Subcutaneous adipose tissue (tissue), 3 donors: ENCODE results near the gene USP40.

- PRO-cap: no peak
- RAMPAGE, long total RNA, 3 experiments: start-site peak on the plus strand in 1 of 3 experiments, at chr2:233457254-233457462 at its widest, 8 reads per replicate
Measured at GRCh38 chr2:233456961-233457990, 103.0 kb downstream of the DGKD start.

GRCh38 chr2:233481491-233482328 is 84.9 kb downstream of the USP40 start:
- PRO-cap: no peak
- RAMPAGE, long total RNA, 3 experiments: no peak in any of the 3 experiments

DNA sequence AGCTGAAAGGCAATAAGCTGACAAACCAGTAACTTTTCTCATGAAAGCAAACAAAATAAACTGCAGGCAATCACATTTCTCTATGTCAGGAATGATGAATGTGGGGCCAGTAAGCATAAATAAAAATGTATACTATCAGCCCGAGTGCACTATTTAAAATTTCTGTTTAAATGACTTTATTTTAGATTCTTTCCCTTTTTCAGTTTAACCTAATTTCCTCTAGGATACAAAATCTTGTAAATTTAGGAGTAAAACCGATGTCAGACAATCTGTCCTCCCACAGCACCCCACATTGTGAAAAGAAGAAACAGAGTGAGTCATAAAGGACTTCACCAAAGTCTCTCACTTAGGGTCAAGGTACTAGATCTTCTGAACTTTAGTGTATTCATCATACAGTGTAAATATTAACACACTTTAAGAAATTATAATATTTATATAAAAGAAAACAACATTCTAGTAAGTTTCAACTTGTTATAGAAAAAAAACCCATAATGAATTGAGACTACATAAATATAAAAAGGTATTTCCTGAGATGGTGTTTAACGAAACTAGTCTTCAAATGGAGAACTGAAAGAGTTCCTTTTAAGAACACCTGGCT is 46.5 kb downstream of the USP40 start:
- PRO-cap: no peak
- RAMPAGE, long total RNA, 3 experiments: no peak in any of the 3 experiments

- PRO-cap: bidirectional peak, plus-strand start at chr2:233566877, minus-strand start at chr2:233566782
- RAMPAGE, long total RNA, 3 experiments: start-site peak on the minus strand in 2 of 3 experiments, at chr2:233566720-233566787 at its widest, 148 to 175 reads per replicate
Measured at GRCh38 chr2:233565938-233567114, at the start of gene USP40. USP40 (minus strand) TSS chr2:233566782.

GRCh38 chr2:233674333-233674625 is 2.6 kb downstream of the UGT1A9 start:
- PRO-cap: no peak
- RAMPAGE, long total RNA, 3 experiments: no peak in any of the 3 experiments

GRCh38 chr2:233981809-233982393 is 64.7 kb downstream of the TRPM8 start:
- PRO-cap: no peak
- RAMPAGE, long total RNA, 3 experiments: no peak in any of the 3 experiments

DNA sequence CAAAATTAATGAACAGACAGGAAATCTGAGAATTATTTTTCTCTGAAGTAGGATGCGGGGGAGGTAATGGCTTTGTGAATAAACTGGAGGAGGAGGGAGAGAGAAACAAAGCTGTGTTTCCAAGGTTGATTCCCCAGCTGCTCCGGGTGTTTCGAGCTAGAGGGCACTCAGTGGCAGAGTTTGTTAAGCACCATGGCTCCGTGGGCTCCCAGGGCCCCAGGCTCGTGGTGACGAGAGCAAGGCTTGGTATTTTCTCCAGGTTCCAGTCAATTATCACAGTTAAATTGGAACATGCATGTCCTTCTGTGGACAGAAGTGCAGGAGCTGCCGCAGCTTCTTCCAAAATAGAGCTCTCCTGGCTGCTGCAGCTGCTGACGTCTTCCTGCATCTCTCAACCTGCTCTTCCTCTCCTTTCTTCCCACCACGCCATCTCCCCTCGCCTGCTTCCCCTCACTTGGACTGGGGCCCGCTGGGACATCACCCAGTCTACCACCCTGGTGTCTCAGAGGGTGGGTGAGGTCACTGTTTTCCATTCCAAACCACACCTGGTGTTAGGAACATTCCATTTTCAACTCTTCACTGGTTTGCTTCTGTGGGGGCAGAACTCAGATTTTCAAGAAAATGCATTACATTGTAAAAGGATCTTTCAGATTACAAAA is 41.3 kb downstream of the SPP2 start:
- PRO-cap: no peak
- RAMPAGE, long total RNA, 3 experiments: no peak in any of the 3 experiments

DNA sequence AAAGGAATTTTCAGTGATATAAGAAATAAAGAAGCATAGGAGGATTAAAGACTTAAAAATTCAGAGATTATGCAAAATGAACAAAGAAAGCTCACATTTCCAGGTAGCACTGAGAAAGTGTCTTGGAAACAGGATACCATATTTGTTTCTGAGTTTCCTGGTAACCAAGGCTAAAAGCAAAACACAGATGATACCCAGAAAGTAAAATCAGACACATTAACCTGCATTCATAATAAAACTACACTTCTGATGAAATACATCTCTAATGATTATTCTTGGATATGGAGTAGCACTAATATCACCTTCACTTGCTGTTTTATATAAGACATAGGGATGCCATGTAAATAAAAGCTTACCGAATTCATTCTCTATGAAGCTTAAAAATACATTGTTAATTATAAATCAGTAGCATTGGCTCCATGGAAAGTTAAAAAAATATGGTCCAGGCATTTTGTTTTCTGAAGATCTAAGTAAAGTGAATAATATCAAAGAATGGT is 173.7 kb downstream of the ARL4C start:
- PRO-cap: no peak
- RAMPAGE, long total RNA, 3 experiments: no peak in any of the 3 experiments

GRCh38 chr2:234372929-234373404 is 123.9 kb downstream of the ARL4C start:
- PRO-cap: no peak
- RAMPAGE, long total RNA, 3 experiments: no peak in any of the 3 experiments

DNA sequence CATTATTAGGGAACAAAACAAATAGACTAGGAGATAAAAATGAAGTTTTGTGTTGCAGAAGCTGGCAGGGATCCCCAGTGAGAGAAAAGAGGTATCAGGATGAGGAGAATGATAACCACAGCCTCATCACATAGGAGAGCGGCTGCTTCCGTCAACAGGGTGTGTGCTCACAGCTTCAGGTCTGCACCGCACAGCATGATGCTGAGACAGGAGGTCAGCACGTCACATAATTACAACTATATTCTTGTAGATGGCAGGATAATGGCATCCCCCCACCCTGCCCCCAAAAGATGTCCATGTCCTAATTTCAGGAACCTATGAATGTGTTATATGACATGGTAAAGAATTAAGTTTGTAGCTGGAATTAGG is 74.0 kb downstream of the ARL4C start:
- PRO-cap: no peak
- RAMPAGE, long total RNA, 3 experiments: no peak in any of the 3 experiments

- PRO-cap: no peak
- RAMPAGE, long total RNA, 3 experiments: no peak in any of the 3 experiments
Measured at GRCh38 chr2:234446811-234447289, 50.0 kb downstream of the ARL4C start.

GRCh38 chr2:234462009-234462288 is 34.9 kb downstream of the ARL4C start:
- PRO-cap: no peak
- RAMPAGE, long total RNA, 3 experiments: no peak in any of the 3 experiments

DNA sequence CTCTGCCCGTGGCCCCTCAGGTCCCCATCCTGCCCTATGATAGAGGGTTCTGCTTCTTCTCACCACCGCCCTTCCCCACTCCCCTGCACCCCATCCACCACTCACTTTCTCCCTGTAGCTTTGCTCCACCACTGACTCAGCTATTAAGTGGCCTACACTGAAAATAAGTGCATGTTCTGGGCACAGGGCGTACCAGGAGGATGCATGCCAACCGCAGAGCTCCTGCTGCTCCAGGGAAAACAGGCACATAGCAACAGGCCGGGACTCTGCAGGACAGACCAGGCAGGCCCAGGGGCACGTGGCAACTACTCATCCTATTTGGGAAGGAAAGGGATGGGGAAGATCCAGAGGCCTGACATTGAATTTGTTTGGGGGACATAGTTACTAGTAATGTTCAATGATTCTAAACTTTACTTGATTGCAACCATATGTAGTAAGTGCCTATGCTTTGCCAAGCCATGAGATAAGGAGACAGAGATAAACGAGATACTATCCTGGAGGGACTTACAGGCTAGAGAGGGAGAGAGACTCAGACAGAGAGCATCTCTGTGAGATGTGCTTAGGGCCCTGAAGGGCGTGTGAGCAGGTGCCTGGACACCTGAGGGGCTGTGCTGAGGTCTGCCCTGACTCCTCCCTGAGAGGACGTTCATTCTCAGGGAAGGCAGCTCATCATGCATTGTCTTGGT is 28.3 kb downstream of the ARL4C start:
- PRO-cap: no peak
- RAMPAGE, long total RNA, 3 experiments: no peak in any of the 3 experiments

DNA sequence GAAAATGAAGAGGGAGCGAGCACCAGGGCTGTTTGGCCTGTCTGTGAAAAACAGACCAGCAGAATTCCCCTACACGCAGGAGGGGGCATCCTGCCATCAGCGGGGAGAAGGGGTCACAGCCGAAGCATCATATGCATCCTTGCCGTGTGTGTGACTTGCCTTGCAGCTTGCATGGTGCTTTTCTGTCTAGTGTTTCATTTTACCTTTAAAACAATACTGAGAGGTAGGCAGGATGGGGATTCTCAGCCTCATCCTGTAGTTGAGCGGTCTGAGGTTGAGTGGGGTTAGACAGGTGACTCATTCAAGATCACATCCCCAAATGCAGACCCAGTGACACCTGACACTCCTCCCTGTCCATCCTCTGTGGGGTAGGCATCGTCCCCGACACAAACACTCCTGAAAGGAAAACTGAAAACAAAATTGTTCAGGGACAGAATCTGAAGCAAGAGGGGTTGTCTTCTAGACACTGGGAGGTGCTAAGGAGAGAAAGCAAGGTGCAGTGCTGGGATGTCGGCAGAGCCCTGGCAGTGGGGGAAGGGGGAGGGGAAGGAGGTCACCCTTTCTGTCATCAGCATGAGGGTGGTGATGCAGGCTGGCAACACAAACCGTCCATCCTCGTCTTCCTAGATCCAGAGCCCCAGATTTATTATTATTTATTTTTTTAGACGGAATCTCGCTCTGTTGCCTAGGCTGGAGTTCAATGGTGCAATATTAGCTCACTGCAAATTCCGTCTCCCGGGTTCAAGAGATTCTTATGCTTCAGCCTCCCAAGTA is 7.8 kb downstream of the ARL4C start:
- PRO-cap: no peak
- RAMPAGE, long total RNA, 3 experiments: no peak in any of the 3 experiments

GRCh38 chr2:234494181-234494562 is 2.7 kb downstream of the ARL4C start:
- PRO-cap: no peak
- RAMPAGE, long total RNA, 3 experiments: no peak in any of the 3 experiments

- PRO-cap: no peak
- RAMPAGE, long total RNA, 3 experiments: no peak in any of the 3 experiments
Measured at GRCh38 chr2:234881637-234882250, 70.1 kb upstream of the SH3BP4 start.

DNA sequence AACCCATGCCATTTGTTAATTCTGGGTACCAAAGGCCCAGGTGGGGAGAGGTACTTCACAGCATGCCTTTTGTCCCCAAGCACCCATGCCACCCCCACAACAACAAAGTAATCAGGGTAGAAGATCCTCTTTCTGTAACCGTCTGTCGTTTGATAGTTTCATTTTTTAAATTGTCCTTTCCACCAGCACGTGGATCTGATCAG is 2.3 kb downstream of the SH3BP4 start:
- PRO-cap: no peak
- RAMPAGE, long total RNA, 3 experiments: no peak in any of the 3 experiments

- PRO-cap: no peak
- RAMPAGE, long total RNA, 3 experiments: no peak in any of the 3 experiments
Measured at GRCh38 chr2:234956341-234956576, 4.4 kb downstream of the SH3BP4 start.

DNA sequence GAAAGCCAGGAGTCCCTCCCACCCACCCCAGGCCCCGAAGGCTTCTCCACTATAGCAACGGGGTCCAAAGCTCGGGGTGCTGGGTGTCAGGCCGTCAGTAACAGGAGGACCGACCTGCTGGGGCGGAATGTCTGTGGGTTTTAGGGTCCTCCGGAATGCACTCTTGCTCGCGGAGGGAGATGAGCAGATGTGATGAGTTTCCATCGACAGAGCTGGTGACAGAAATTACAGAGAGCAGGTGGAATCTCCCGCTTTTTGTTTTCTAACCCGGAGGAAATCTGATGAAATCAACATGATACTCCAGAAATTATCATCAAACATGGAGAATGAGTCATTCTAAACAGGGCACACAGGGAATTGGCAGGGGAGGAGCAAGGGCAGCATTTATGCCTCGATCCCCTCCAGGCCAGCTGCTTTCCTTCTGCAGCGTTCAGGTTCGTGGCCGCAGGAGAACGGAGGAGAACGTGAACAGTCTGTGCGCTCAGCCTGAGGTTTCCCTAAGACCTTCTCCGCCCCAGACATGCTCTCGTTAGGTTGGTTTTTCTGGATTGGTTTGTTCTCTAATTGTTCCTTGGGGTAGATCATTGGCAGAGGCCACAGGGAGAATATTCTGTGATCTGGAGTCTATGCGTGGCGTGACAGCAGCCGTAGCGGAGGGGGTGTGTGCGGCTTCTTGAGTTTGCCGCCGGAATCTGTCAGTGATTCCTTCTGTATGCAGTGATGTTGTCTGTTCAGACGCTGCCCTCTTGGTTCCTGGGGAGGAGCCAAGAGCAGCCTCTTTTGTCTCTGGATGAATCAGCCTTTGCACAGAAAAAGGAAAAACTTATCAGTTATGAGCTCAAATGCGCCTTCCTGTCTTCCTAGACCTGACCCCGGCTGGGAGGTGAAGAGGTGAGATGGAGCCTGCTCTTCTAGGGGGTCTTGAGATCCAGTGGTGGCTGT is 75.8 kb downstream of the SH3BP4 start:
- PRO-cap: no peak
- RAMPAGE, long total RNA, 3 experiments: no peak in any of the 3 experiments

DNA sequence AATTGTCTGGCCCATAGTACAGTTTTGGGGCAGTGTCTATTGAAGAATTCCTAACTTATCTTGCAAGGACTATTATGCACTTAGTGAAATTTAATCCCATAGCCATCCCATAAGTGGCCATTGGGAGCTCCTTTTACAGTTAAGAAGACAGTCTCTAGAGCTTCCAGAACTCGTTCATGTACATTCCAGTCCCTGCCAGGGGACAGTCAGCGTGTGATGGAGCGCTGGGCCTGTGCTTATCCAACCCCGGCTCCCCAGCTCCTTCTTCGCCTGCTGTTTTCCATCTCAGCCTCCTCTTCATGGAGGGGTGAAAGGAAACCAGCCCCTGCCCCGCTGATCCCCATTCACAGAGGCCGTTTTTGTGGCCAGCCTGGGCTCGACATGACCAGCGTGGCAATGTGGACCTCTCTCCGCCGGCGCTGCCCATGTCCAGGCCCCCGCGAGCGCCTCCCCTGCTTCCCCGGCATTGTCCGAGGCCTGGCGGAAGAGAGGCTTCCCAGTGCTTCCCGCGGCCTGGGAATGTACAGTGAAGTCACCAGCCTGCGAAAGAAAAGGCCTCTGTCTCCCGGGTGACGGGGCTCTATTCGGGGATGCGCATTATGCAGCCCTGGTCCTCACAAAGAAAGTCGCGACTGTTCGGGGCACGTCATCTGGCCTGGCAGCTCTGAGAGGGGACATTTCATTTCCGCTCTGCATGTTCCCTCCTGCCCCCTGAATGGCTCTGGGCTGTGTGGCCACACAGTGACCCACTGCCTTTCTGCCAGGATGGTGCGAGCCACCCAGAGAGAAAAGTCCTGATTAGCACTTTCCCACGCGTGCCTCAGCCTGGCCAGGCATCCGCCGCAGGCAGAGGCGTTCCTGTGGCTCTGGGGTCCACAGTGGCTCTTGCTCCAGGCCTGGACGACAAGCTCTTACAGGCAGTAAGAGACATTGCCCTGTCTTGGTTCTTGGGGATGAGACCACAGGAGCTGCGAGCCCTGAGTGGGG is 109.3 kb upstream of the AGAP1 start:
- PRO-cap: no peak
- RAMPAGE, long total RNA, 3 experiments: no peak in any of the 3 experiments